Thoracic aorta endothelial cell (primary cell): ENCODE measurements around the gene ELMOD3.

GRCh38 chr2:85237526-85238718 is 89.9 kb downstream of the TGOLN2 start:
- CAGE, long polyA plus RNA: no peak

- CAGE, long polyA plus RNA: no peak
Measured at GRCh38 chr2:85320221-85320869, 7.4 kb downstream of the TGOLN2 start.

DNA sequence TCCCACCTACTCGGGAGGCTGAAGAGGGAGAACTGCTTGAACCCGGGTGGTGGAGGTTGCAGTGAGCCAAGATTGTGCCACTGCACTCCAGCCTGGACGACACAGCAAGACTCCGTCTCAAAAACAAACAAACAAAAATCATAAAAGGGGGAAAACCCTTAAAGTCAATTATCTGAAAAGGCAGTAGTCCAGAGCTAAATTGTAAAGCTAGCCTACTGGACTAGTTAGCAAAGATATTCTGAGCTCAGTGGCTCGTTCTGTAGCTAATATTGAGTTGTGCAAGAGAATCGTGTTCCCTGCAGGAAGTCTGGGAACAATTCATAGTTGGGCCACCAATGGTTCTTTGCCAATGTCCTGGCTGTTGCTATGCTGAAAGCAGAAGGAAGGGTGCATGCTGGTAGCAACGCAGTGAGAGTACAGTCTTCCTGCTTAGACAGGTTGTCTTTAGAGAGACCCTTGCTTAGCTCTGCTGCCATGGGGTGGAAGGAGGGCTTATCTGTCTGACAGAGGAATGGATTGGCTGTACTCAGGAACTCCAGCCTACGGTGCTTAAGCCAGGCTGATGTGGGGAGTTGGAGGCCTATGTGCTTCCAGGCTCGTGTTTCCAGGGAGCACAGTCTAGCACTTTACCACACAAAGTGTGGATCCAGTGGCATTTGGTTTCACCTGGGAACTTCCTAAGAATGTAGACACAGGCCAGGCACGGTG is 4.2 kb downstream of the TGOLN2 start:
- CAGE, long polyA plus RNA: no peak

DNA sequence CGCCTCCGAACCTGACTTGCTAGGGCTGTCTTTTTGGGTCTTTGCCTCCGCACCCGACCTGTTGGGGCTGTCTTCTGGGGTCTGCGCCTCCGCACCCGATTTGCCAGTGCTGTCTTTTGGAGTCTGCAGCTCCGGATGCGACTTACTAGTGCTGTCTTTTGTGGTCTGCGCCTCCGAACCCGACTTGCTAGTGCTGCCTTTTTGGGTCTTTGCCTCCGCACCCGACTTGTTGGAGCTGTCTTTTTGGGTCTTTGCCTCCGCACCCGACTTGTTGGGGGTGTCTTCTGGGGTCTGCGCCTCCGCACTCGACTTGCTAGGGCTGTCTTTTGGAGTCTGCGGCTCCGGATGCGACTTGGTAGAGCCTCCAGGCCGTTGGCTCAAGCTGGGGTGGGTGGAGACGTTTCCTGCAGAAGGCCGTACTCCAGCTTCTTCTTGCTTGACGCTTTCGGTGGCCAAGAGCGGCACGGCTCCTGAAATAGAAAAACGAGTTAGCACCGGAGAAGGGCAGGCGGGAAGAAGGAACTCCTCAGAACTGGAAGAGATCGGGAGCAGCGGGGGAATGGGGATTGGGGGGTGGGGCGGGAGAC is 480 bp downstream of the TGOLN2 start:
- CAGE, long polyA plus RNA: no peak

- CAGE, long polyA plus RNA: no peak
Measured at GRCh38 chr2:85354312-85355313, at the start of gene ELMOD3. ELMOD3 (plus strand) TSS chr2:85354769.

GRCh38 chr2:85376744-85377099 is 22.2 kb downstream of the ELMOD3 start:
- CAGE, long polyA plus RNA: no peak

GRCh38 chr2:85433079-85434442 is 15.0 kb downstream of the SH2D6 start:
- CAGE, long polyA plus RNA: no peak

GRCh38 chr2:85499883-85500762 is 38.8 kb upstream of the MAT2A start:
- CAGE, long polyA plus RNA: no peak

DNA sequence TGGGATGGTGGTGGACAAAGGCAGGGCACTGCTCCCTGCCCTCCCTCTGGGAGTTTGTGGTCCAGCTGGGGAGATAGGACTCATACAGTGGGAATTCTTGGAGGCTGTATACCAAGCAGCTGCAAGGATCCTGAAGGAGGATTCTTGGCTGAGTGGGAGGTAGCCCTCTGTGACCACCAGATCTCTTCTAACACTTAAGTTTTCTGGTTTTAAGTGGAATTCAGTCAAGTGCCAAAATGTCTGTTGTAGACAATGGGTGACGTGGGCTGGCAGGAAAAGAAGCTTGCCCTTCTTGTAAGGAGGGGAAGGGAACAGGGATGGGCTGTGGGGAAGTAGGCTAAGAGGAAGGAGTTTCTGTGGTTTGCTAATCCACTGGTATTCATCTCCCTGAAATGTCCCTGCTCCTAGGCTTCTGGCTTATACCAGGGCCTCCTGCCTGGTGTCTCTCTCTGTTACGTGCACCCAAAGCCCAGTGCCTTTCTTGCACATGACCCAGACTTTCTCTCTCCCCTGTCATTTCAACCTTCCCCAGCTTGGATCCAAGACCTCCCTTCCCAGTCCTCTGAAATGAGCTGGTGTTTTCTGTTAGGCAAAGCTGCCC is 5.1 kb upstream of the RNF181 start:
- CAGE, long polyA plus RNA: no peak

GRCh38 chr2:85706411-85707062 is 12.4 kb downstream of the GNLY start:
- CAGE, long polyA plus RNA: no peak

DNA sequence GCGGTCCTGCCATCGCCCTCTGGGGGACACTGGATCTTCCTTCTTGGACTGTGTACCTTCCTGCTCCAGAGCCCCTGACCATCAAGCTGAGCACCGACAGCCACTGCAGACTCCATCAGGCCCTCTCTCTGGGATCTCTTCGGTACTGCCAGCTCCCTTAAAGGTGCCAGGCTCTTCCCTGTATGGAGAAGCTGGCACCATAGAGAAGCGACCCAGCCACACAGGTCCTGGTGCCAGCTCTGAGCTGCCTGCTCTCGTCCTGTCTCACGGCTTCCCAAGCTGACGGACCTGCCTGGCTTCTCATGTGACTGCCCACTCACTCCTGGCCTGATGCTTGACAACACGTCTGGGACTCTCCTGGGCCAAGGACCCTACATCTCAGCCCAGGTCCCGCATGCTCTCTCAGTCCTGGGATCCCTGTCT is 12.6 kb upstream of the ATOH8 start:
- CAGE, long polyA plus RNA: no peak

- CAGE, long polyA plus RNA: no peak
Measured at GRCh38 chr2:85788032-85788365, 34.2 kb downstream of the ATOH8 start.

DNA sequence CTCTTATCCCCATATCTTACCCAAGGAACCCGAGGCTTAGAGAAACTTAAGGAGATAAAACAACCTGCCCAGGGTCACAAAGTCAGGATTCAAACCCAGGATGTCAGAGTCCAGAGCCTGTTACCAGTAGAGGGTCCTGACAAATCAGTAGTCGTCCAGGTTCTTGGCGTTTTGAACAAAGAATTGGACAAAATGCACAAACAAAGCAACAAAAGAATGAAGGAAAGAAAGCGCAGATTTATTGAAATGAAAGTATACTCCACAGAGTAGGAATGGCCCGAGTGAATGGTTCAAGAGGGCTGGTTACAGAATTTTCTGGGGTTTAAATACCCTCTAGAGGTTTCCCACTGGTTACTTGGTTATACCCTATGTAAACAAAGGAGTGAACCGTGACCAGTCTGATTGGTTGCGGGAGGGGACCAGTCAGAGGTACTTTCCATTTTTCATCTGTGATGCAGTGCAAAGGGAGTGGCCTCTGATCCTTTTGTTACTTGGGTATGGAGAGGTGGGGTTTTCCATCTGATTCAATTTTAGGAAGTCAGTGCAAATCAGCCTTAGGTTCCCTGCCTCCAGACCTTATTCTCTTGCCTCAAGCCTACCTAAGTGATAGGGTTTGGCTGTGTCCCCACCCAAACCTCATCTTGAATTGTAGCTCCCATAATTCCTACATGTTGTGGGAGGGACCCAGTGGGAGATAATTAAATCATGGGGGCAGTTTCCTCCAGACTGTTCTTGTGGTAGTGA is 5.7 kb upstream of the ST3GAL5 start:
- CAGE, long polyA plus RNA: no peak

DNA sequence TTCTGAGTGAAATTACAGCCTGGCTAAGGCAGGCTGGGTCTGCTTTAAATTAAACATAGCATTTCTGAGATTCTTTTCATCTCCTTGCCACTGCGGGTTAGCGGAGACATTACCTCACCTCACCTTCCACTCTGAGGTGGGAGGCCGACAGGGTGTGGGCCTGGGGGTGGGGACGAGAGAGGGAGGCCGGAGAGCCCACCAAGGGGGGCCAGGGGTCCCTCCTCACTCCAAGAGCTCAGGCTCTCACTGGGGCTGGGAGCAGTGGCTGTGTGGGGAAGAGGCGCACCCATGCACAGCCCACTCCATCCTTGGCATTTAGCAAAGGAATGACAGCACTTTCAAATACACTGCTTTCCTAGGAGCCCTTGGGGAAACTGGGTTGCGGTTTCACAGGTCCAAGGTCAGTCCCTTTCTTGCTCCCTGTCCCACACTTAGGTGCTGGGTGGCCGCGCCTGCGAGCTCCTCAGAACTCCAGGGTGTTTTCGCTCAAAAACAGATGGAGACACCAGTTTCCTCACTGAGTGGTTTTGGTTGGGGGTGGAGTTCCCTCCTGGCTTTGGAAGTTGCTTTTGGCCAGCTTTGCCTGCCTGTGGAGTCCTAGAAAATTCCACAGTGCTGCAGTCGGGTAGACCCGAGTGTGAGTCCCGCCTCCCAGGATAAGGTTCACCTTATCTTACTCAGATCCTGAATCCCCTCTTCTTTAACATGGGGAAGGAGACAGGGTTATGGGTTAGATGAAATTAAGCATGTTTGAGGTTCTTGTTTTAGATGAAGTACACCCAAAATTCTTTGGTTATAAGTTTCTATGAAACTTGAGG is 107.1 kb downstream of the POLR1A start:
- CAGE, long polyA plus RNA: no peak

DNA sequence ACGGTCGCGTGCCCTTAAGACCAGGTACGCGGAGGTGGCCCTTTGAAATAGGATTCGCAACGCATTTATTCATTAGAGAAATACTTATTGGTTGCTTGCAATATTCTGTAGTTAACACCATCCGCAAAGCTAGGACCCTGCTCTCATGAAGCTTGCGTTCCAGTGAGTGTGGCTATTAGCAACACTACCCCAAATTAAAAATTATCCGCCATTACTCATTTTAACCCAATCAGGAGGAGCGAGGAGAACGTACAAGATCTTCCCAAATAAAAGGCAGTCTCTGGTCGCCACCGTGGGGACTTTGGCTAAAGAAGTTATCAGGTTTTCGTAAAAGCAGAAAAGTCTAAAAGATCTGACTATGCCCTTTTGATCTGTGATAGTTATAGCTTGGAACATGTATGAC is 432 bp downstream of the PTCD3 start:
- CAGE, long polyA plus RNA: no peak

- CAGE, long polyA plus RNA: no peak
Measured at GRCh38 chr2:86336175-86337246, 915 bp downstream of the REEP1 start.

- CAGE, long polyA plus RNA: no peak
Measured at GRCh38 chr2:86479672-86480482, 38.7 kb downstream of the KDM3A start.

DNA sequence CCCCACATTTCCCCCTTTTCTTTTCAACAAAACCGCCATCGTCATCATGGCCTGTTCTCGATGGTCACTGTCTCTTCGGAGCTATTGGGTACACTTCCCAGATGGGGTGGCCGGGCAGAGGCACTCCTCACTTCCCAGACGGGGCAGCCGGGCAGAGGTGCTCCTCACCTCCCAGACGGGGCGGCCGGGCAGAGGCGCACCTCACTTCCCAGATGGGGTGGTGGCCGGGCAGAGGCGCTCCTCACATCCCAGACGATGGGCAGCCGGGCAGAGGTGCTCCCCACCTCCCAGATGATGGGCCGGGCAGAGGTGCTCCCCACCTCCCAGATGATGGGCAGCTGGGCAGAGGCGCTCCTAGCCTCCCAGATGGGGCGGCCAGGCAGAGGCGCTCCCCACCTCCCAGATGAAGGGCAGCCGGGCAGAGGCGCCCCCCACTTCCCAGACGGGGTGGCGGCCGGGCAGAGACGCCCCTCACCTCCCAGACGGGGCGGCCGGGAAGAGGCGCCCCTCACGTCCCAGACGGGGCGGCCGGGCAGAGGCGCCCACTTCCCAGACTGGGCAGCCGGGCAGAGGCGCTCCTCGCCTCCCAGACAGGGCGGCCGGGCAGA is 14.5 kb downstream of the CHMP3 start:
- CAGE, long polyA plus RNA: no peak

GRCh38 chr2:86694905-86695413 is 25.1 kb upstream of the RMND5A start:
- CAGE, long polyA plus RNA: no peak

- CAGE, long polyA plus RNA: no peak
Measured at GRCh38 chr2:86776988-86777378, 13.7 kb downstream of the CD8A start.